HCT116 (cell line): ENCODE measurements around the genes ETV4 and G6PC3.

DNA sequence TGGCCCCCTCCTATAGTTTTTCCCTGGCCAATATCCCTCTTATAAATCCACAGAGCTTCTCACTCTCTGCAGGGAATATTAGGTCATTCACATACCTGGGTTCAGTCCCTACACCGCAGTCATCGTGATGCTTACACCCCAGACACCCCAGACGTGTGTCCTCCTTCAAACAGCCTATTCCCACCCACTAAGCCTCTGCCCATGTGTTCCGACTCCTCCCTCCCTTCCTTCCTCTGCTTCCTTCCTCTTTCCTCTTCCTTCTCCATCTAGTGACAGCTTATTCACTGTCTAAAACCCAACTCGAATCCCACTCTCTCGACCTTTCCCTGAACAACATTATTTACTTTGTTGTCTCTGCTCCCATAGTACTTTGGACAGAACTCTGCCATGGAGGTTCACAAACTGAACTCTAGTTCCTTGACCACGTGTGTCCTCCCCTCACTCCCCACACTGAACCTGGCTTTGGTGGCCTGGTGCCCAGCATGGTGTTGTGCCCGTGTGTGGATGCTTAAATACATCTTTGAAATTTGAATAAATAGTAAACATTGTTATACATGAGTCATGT lies 14.3 kb upstream of the G6PC1 start:
- RRBS: no CpG with 5 or more reads among the region's 8 CpGs

- RRBS: no CpG with 5 or more reads among the region's 9 CpGs
Measured at GRCh38 chr17:42886866-42887211, 13.8 kb upstream of the G6PC1 start.

GRCh38 chr17:42894297-42894990 lies 6.2 kb upstream of the G6PC1 start:
- RRBS: no CpG with 5 or more reads among the region's 11 CpGs

DNA sequence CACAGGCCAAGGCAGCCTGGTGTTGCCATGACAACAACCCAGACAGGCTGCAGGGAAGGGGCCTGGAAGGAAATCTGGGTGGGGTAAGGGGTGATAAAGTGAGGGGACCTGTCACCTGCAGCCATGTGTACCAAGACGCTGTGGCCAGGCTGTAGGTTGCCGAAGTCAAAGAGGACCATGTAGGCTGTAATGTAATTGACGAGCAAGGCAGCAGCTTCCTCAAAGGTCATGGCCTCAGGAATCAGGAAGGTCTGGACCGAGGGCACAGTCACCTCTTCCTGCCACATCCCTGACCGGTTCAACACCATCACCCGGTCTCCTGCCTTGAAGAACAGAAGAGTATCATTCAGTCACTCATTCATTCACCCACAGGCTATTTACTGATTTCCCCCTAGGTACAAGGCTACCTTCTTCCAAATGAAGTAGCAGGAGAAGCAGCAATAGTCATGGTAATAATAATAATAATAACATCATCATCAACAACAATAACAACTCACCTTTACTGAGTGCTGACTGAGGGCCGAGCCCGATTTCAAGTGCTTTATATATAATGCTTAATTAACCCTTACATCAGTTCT lies 3.6 kb downstream of the VAT1 start:
- RRBS: no CpG with 5 or more reads among the region's 8 CpGs

DNA sequence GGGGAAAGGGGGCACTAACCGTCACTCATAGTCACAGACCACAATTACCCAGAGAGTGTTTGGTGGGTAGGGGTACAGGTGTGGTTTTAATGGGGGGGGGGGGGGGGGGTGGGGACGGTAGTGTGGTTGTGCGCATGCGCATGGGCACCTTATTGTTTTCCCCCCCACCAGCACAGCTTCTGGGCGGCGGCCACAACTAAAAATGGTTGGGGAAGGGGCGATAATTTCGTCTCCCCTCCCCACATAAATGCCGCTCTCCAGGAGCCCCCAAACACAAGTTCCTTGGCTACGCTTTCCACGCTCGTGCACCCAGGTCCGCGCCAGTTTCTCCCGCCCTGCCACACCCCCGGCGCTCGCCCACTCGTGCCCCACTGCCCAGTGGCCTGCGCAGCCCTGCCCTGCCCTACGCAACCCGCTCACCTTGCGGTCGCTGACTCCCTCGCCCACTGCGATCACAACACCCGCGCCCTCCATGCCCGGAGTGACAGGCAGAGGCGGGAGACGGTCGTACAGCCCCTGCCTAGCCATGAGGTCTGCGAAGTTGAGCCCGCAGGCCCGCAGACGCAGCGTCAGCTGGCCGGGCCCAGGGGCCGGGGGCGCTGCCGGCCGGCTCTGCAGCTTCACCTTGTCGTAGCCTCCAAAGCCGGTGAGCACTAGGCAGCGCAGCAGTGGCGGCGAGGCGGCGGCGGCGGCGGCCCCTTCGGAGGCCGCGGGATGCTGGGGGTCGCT lies 505 bp downstream of the VAT1 start:
- RRBS: 1% methylated on average over 9 of the region's 56 CpGs

DNA sequence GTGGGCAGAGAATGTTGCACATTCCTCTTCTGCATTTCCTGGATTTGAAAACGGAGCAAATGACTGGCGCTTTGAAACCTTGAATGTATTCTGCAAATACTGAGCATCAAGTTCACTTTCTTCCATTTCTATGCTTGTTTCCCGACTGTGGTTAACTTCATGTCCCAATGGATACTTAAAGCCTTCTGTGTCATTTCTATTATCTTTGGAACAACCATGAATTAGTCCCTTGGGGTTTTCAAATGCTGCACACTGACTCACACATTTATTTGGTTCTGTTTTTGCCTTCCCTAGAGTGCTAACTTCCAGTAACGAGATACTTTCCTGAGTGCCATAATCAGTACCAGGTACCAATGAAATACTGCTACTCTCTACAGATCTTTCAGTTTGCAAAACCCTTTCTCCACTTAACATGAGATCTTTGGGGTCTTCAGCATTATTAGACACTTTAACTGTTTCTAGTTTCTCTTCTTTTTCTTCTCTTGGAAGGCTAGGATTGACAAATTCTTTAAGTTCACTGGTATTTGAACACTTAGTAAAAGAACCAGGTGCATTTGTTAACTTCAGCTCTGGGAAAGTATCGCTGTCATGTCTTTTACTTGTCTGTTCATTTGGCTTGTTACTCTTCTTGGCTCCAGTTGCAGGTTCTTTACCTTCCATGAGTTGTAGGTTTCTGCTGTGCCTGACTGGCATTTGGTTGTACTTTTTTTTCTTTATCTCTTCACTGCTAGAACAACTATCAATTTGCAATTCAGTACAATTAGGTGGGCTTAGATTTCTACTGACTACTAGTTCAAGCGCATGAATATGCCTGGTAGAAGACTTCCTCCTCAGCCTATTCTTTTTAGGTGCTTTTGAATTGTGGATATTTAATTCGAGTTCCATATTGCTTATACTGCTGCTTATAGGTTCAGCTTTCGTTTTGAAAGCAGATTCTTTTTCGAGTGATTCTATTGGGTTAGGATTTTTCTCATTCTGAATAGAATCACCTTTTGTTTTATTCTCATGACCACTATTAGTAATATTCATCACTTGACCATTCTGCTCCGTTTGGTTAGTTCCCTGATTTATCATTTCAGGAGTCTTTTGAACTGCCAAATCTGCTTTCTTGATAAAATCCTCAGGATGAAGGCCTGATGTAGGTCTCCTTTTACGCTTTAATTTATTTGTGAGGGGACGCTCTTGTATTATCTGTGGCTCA lies 31.9 kb downstream of the BRCA1 start:
- RRBS: no CpG with 5 or more reads among the region's 12 CpGs

- RRBS: no CpG with 5 or more reads among the region's 16 CpGs
Measured at GRCh38 chr17:43134628-43135285, 9.6 kb upstream of the BRCA1 start.

DNA sequence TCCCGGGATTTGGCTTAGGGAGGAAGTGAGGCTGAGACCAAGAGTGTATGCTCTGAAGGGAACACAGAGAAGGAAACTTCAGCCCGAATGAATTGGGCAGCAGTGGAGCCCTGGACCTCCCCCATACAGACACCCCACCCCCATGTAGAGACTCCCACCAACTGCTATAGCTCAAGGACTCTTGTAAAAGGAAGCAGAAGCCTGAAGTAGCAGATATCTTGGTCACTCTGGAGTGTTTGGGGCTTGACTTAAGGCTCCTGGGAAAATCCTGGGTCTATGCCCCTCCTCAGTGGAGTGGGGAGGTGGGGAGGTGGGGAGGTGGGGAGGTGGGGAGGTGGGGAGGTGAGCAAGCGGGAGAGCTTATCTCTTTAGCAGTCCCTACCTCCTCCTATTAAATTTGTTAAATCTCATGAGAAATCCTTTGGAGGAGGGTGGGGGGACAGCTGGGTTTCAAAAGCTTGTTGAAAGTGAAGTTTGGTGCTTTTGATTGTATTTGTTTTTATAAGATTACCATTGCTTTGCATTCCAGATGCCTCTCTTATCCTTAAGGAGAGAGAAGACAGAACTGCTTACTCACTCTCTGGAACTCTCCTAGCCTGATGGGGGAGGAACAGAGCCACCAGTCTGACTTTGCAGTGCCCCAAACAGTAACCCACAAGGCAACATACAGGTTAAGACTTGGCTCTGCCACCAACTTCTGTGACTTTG lies 8.3 kb downstream of the ARL4D start:
- RRBS: no CpG with 5 or more reads among the region's 3 CpGs

- RRBS: 93% methylated on average over 2 of the region's 13 CpGs
Measured at GRCh38 chr17:43542755-43543744, 3.1 kb downstream of the ETV4 start.

GRCh38 chr17:43546228-43546781 lies at the start of gene ETV4:
Gene ETV4 (minus strand): TSS chr17:43546340.
- RRBS: 2% methylated on average over 21 of the region's 48 CpGs

DNA sequence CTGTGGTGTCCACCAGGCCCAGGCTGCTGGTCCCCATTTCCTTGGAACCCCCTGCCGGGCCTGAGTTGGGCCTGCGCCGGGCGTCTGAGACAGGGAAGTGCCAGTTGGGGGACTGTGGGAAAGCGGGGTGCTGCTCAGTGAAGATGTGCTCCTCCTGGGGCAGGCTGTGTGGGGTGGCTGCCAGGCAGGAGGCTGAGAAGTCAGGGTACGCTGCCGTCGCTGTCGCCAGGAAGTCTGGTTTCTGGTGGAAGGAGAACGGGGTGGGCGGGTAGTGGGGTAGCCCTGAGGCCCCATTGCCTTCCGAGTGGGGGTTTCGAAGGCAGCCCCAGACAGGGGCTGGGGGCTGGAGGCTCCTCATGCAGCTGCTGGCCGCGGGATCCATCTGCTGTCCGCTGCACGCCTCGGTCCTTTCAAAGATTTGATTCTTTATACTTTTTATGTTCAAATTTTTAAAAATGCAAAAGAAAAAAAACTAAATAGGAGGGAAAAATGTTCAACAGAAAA lies 517 bp downstream of the MEOX1 start:
- RRBS: no CpG with 5 or more reads among the region's 18 CpGs

- RRBS: 86% methylated on average over 2 of the region's 21 CpGs
Measured at GRCh38 chr17:43664922-43665785, 3.4 kb upstream of the MEOX1 start.

- RRBS: no CpG with 5 or more reads among the region's 3 CpGs
Measured at GRCh38 chr17:43721405-43721987, 37.1 kb downstream of the SOST start.

GRCh38 chr17:43908070-43908720 lies 859 bp upstream of the MPP2 start:
- RRBS: no CpG with 5 or more reads among the region's 25 CpGs

GRCh38 chr17:43983442-43984455 lies 20.7 kb upstream of the NAGS start:
- RRBS: 89% methylated on average over 21 of the region's 81 CpGs

DNA sequence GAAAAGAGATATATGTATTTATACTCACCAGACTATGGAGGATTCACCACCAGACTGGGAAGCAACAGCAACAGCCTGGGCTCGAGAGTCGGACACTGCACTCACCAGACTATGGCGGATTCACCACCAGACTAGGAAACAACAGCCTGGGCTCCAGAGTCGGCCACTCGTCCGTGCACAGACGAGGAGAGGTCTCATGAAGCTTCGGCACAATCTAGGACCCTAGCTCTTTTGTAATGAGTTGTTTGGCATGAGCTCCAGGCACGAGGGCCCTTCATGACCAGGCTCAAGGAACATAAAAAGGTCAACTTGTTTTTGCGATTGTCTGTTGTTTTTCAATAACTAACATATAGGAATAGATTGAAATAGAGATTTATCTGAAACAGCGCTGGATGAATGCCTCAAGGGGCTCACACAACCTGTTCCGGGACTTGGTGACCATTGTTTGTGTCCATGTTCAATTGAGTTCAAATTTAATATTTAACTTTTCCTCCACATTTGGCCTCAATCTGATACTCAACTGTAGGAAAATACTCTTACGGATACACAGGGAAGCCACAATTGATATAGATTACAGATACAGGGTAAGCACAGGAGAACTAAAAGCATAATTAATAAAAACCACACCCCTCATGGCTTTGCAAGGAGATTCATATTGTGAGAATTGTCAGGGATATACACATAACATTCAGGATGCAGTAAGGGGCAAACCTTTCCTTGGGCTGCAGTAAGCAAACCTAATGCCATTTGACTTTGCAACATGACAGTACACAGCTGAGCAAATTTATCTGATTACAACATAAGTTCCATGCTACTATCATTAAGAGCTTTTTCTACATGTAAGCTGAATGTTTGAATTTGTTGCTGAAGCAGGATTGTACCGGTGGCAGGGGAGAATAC lies 4.7 kb upstream of the TMEM101 start:
- RRBS: no CpG with 5 or more reads among the region's 14 CpGs

DNA sequence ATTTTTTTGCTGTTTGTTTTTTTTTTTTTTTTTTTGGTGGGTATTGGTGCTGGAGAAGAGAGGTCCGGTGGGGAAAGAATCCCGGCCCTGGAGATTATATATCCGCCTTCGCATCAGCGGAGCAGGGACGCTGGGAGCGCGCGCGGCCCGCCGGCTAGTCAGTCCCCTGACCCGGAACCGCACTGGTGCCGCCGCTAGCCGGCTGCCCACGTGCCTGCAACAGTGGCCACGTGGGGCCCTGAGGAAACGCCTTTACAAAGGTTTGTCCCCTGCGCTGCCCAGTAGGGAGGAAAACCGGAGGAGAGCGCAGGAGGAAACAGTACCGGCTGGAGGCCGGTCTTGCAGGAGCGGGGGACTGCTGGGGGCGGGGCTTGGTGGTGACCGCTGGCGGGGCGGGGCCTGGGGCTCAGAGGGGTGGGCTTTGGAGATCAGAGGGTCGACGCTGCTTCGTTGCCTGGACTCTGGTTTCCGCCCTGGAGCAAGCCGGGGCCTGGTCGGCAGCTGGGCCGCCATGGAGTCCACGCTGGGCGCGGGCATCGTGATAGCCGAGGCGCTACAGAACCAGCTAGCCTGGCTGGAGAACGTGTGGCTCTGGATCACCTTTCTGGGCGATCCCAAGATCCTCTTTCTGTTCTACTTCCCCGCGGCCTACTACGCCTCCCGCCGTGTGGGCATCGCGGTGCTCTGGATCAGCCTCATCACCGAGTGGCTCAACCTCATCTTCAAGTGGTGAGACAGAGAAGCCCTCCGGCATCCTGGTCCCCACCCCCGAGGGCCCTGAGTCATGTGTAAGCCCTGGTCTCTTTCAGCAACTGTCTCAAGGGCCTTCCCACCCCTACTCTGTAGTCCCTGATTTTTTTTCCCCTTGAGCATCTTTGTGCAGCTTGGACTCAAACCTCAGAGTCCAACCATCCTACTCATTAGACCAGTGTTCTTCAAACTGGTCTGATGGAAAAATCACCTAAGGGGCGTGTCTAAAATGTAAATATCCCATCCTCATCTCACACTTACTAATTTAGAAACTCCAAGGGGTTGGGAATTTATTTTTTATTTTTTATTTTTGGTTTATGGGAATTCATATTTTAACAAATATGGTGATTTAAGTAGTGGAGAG lies at the start of gene G6PC3:
G6PC3 (plus strand) TSS at position 281 of the 1,114 bp plus-strand sequence.
- RRBS: 1% methylated on average over 16 of the region's 56 CpGs

GRCh38 chr17:44092222-44092564 lies 21.7 kb downstream of the G6PC3 start:
- RRBS: no CpG with 5 or more reads among the region's 15 CpGs

DNA sequence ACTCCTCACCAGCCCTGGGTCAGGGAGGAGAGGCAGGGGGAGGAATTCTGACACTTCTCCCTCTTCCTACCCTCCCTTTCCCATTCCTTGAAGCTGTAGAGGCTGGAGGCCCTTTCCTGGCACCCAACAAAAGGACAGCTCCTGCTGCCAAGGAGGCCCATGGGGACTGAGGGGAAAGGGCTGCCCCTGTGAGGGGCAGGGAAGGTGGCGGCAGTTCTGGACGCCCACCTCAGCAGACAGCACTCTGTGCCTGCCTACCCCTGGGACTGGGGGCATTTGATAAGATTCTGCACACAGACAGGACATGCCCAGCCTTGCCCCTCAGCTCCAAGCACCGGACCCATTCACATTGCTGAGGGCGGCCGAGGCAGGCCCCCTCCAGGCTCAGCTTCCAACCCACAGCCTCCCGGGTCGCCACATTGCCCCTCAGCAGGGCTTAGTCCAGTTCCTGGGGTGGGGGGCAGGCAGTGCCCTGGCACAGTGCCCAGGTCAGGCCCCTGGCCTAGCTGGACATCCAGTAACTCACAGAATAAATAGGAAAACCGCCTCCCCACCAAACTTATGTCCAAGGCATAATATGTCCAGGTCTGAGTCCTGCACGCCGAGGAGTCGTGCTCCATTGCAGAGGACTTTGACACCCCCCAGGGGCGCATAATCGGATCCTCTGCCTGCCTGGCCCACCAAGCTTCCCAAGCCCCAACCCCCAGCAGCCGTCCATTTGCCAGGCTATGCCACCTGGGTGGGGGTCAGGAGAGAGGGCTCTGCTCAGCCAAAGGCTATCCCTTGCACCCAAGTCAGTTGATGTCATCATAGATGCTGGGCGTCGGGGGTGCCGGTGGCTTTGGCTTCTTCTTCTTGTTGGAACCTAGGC lies 6.0 kb downstream of the ATXN7L3 start:
- RRBS: 98% methylated on average over 3 of the region's 17 CpGs

DNA sequence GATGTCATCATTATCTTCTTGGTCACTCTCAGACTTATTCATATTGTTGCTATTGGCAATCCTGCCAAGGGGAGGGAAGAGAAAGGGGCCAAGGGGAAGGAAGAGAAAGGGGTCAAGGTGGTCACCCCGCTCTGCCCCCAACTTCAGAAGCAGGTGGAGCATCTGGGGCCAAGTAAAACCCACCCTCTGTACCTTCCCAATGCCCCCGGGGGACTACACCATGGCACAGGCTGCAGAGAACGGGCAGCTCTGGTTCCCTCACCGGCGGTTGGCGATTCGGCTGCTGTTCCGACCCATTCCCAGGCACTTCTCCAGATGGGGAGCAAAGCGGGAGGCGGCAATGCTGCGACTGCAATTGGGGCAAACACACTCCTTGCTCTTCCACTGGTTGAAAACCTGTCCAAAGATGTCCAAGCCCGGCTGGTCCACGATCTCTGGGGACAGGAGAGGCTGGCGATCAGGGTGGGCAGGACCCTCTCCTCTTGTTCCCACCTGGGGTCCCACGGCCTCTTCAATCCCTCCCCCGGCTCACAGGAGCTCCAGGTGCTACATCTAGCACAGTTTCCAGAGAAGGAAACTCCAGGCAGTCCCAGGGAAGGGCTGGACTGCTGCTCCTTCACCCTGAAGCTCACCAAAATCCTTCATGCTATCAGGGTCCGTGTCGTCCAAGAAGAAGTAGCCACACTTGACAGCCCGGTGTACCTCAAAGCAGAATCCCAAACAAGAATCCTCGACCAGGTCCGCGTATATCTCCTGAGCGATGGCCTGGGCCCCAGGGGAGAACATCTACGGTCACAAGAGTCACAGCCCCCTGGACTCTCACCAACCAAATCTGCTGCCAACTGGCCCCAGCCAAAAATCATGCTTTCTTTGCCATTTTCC lies 2.5 kb downstream of the ATXN7L3 start:
- RRBS: 90% methylated on average over 5 of the region's 24 CpGs